NCI-H460 (cell line): ENCODE measurements around the genes TMEM185A, PNMA5, ZFP92, HAUS7 and SLC6A8.

DNA sequence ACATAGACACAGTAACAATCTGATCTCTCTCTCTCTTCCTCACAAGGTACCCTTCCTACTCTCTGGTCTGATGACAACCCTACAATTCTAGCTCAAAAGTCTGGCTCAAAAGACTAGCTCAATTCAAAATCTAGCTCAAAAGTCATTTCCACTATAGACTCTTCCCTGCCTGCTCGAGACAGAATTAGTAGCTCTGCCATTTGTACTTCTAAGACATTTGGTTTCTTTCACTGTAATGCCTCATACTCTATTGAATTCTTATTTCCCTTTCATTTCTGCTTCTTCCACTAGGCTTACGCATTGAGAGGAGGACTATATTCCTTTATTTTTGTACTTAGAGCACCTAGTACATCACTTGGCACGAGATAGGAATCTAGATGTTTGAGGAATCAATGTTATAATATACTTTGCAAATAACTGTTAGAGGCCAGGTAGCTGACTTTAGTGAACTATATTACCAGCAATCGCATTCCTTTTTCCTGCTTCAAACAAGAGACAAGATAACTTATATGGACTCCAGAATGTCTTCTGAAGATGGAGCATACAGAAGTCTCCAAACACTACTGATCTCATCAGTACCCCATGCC lies 4.0 kb downstream of the TMEM185A start:
RAMPAGE:
- cytosol, long total RNA = no peak
- long total RNA = no peak
- nucleus, long total RNA = no peak

DNA sequence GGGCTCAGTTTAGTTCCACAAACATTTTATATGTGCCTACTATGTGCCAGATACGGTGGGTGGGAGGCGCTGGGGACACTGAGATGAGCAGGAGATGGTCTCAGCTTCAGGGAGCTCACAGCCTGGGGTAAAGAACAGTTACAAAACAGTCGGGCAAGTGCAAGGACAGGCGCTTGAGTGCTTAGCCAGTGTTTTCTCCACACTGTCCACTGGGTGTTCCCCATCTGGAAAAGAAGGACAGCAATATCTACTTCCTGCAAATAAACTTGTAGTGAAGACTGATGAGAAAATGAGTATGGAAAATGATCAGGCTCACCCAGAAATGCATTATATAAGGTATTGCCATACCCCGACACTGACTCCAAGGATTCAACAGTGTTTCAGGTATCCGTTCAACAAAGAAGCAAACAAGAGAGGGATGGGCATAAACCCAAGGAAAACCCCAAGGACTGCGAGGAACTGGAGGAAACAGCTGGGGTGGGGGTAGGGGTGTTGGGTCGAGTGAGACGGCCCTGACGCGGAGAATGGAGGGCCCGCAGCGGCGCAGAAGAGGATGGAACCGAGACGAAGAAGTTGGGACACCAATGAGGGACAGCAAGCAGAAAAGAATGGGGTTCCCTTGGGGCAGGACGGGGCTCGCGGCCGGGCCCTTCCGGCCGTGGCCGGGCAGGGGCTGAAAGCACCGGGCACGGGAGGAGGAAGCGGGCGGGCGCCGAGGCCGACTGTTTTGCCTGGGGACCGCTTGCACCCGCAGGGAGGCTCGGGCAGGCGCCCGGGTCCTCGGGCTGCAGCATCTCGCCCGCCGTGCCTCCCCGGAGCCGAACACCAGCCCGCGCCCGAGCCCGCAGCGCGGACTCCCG lies 703 bp downstream of the TMEM185A start:
RAMPAGE:
- cytosol, long total RNA = no peak
- long total RNA = no peak
- nucleus, long total RNA = no peak

DNA sequence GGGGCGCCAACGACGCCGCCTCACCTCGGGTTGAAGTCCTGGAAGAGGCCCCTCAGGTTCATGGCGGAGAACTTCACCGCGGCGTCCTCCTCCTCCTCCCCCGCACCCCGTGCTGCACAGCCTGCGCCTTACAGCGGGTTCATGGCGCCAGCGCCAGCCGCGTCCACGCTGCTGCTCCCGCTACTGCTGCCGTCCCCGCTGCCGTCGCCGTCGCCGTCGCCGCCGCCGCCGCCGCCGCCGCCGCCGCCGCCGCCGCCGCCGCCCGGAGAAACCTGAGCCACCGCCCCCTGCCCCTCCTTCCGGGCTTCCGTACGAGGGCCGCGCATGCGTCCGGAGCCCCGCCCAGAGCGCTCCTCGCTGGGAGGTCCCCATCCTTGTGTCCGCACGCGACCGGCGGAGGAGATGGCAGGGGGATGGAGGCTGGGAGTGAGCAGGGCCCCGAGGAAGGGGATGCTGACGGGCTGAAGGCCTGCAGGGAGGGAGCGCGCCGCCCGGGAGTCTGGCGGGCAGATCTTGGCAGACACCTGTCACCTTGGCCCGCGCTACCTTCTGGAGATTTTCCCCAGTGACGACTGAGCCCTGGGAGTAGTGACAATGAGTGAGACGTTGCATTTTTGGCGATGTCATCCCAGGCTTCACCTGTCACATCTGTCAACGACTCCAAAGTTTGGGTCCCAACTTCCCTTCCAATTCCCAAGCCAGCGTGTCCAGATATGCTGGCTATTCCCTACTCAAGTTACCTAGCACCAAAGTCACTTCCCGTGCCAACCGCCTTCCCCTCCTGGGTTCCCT lies at the start of gene TMEM185A:
TSS of gene TMEM185A (minus strand) at position 274 of the 792 bp plus-strand sequence.
RAMPAGE:
- cytosol, long total RNA = no peak
- long total RNA = no peak
- nucleus, long total RNA = no peak

DNA sequence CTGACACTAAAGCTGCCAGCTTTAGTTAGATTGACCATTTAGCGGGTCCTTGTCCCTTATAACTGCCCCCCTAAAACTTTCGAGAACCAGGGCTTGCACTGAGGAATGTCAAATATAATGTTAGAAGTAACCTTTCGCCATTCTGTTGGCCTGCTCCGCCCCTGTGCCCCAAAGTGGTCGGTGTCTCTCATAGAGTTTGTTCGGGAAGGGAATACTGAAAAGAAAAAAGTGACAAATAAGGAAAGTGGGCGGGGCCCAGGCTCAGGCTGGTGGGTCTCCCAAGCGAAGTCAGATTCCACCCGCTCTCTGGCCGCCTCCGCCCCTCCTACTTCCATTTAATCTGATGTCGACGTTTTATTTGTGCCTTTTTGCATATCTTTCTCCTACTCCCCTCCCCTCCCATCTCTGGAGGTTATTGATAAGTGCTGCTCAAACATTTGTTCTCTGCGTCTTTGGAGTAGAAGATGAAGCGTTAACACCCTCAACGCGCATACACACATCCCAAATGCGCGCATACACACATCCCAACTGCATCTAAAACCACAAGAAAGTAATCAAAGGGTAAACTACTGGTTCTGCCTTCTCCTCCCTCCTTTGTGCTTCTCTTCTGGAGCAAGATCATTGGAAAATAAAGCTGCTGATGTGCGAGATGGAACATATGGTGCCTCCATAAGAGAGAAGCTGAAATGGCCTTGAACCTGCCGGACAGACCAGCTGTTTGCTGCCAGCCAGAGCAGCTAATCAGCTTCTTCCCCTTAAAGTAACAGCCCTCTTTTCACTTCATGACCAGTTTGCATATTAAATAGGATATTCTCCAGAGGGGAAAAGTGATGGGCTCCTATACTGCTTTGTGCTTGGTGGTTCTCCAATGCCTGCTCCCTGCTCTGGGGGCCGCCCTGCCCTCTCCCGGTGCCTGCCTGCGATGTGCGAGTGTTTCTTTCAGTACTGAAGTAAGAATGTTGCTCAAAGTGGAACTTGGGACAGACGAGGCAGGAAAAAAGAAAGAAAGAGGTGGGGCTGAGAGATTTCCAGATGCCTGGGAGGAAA lies 3.1 kb downstream of the MAMLD1 start:
RAMPAGE:
- cytosol, long total RNA = no peak
- long total RNA = no peak
- nucleus, long total RNA = no peak

DNA sequence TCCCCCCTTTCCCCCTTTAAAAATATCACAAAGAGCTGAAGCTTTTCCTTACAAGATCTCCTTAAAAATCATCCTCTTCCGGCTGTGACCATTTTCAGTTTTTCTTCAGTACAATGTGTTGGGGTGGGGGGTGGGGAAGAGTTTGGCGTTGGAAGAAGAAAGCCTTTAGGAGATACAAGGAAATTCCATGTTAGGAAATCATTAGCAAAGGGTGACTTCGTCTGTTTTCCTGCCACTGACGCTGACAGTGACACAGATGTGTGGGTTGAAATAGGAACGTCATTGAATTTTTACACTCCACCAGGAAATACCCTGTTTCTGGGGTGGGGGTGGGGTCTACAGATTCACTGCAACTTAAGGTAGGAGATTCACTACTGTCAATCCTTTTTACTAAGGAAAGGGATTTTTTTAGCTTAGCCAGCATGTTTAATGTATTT lies 3.8 kb downstream of the MAMLD1 start:
RAMPAGE:
- cytosol, long total RNA = no peak
- long total RNA = no peak
- nucleus, long total RNA = no peak

DNA sequence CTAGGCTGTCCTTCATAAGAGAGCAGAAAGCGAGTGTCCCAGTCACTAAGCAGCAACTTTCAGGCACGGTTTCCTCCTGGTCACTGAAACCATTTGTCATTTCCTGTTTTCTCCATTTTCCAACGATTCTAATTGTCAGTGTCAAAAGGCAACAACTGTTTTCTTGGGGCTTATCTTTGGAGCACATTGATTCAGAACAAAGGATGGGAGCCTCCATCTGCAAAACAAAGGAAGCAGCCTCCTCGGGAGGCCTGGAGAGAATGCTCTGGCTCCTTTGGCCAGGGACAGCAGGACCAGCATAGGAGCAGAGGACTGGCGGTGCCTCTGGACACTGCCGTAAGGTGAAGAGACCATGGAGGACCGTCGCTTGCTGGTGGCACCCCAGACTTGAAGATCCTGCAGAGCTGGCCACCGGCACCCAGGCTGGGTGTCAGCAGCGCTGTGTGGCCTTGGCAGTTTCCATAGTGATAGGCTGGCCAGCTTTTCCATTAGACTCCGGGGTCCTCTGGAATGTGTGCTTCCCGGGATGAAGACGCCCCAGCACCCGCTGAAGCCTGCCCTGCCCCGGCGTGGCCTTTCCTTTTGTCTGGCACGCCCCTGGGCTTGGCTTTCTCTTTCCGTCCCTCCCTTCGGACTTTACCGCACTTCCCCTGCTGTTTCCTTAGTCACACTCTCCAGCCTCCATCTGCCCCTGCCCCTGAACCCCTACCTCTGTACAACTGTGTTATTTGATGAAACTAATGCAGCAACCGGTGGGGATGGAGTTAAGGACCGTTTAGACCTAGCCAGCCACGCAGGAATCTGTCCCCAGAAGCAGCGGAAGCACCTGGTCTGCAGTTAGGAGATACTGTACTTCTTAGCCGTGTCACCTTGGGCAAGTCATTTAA lies 61.0 kb upstream of the MTM1 start:
RAMPAGE:
- cytosol, long total RNA = no peak
- long total RNA = no peak
- nucleus, long total RNA = no peak

DNA sequence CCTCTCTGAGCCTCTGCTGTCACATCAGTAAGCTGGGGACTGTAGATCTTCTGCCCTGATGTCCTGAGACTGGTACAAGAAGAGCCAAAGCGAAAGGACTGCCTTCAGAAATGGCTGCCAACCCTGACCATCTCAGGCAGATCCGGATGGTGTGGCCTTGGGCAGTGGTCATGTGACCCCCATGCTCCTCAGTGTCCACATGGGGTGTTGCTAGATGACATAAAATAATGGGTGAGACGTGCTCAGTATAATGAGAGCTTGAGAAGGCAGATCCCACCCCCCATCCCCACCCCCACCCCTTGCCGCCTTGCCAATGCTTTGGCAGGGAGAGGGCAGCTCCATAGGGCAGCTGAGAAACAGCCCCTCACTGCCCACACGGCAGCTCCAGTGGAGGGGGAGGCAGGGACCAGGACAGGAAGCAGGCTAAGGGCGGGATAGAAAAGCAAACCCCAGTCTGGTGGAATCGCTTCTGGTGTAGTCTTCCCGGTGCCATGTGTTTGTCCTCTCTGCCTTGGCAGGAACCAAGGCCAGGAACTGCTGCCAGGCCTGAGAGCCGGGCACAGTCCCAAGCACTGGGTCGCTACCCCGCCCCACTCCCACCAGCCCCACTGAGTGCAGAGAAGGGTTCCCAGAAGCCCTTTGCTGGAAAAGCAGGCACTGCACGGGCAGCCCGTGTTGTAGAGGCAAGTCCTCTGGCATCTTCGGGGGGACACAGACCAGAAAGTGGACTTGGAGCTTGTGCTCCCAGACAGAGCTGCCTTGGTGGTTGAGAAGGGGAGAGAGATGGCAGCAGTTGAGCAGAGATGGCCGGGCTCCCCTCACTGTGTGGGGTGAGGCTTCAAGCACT lies 60.1 kb upstream of the MTM1 start:
RAMPAGE:
- cytosol, long total RNA = no peak
- long total RNA = no peak
- nucleus, long total RNA = no peak

GRCh38 chrX:150735866-150736958 lies 43.0 kb downstream of the MTMR1 start:
RAMPAGE:
- cytosol, long total RNA = no peak
- long total RNA = no peak
- nucleus, long total RNA = no peak

GRCh38 chrX:150902066-150902360 lies 3.5 kb upstream of the CD99L2 start:
RAMPAGE:
- cytosol, long total RNA = no peak
- long total RNA = no peak
- nucleus, long total RNA = no peak

DNA sequence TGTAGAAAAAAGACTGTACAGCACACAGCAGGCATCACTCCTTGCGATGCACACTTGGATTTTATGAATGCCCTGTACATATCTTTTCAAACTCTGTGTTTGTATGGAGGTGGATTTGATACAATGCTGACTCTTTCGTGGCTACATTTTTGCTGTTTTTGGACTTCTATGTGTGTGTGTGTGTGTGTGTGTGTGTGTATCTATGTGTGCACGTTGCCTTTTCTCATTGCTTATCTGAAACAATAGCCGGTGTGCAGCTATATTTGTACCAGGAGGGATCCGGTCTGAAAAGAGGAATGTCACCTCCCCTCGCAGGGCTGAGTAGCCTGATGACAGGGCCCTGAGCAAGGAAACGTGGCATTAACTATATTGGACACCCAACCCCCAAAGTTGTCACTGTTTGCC lies 8.0 kb downstream of the PRRG3 start:
RAMPAGE:
- cytosol, long total RNA = no peak
- long total RNA = no peak
- nucleus, long total RNA = no peak

GRCh38 chrX:151981283-151981570 lies 6.8 kb upstream of the GABRE start:
RAMPAGE:
- cytosol, long total RNA = no peak
- long total RNA = no peak
- nucleus, long total RNA = no peak

GRCh38 chrX:152026191-152026578 lies 51.7 kb upstream of the GABRE start:
RAMPAGE:
- cytosol, long total RNA = no peak
- long total RNA = no peak
- nucleus, long total RNA = no peak

DNA sequence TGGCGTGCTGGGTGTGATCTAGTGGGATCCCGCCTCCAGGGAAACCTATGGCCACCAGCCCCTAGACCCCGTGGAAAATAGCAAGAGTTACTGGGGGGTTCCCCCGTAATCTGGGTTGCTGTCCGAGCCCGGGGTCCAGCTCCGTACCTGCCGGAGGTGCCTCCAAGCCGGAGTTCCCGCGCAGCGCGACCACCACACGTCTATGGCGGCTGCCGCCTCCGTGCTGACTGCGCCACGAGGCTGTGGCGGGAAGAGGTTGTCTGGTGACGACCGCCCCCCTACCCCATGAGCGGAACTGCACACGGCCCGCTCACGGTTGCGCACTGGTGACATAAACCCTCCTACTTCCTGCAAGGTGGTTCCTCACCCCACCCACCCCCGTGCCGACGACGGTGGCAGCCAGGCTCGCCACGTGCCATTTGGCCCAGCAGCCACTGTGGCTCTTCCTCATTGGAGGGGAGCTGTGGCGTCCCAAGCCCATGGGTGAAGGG lies at the start of gene PNMA5:
TSS of gene PNMA5 (minus strand) at position 231 of the 491 bp plus-strand sequence.
RAMPAGE:
- cytosol, long total RNA = no peak
- long total RNA = no peak
- nucleus, long total RNA = no peak

DNA sequence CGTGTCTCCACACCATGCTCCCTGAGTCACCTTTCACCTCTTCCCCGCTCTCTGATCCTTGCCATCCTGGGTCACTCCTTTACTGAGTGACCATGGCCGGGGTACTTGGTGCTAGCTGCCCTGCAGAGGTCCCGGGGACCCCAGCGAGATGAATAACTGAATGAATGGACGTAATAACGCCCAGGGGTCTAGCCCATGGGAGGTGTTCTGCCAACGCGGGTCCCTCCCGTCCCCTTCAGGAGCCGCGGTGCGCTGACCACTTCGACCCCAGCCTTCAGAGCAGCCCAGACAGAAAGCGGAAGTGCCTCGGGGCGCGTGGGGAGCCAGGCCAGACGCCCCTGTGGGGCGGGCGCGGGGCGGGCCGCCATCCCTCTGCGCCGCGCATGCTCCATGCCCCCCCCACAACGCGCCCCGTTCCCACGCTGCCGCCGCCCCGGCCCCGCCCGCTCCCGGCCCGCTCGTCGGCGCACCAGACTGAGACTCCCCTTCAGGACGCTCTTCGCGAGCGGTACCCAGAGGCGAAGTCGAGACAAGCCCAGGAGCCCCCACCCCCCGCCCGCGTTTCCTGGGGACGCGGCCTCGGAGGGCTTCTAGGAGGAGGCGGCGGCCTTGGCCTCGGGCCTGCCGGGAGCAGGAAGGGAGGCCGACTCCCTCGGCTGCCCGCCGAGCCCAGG lies at the start of gene ZFP92:
TSS of gene ZFP92 (plus strand) at position 442 of the 674 bp plus-strand sequence.
RAMPAGE:
- cytosol, long total RNA = no peak
- long total RNA = no peak
- nucleus, long total RNA = no peak

GRCh38 chrX:153412048-153412688 lies 896 bp downstream of the ZFP92 start:
RAMPAGE:
- cytosol, long total RNA = no peak
- long total RNA = no peak
- nucleus, long total RNA = no peak

DNA sequence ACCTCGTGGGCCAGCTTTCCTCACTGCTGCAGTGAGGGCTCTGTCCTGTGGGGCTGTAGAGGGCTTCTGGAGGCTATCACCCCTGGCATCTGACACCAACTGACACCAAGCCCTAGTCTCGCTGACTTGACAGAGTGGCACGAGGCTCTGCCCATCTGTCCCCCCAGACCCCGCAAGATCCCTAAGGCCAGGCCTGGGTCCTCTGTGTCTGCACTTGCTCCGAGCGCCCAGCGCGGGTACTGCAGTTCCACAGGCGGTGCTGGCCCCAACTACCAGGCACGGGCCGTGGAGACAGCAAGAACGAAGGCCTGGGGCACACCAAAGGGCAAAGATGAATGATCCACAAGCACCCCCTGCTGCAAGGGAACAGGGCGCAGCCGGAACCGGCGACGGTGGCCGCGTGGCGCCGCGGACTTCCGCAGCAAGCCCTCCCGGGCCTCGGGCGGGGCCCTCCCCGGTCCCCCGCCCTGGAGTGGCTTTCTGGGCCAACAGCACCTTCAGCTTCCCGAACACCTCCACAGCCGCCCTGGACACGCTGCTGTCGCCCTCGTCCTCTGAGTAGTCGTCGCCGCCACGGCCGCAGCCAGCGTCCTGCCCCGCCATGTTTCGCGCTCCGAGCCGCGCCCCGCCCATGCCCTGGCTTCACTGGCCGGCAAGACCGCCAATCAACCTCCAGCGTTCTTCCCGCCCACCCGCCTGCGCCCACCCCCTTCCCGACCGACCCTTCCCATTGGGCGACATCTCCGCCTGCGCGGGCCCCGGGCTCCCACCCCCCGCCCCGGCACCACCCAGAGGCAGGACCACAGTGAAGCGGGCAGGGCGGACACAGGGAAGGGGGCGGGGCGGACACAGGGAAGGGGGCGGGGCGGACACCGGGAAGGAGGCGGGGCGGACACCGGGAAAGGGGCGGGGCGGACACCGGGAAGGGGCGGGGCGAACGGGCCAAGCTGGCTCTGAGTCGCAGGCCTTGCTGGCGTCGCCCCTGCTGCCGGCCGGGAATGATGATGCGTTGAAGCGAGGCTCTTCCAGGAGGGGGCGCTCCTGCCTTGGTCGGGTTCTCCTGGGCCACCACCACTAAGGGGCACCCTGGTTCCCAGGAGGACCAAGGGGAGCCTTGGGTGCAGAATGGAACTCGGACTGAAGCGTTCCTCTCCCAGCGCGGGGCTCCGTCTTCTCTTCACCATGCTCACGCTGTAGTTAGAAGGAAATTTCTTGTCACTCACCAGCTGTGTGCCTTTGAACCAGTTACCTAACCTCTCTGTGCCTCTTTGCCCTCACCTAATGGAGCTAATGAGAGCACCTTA lies at the start of gene HAUS7:
TSS of gene HAUS7 (minus strand) at position 622 of the 1,304 bp plus-strand sequence.
RAMPAGE:
- cytosol, long total RNA = start-site peak on the minus strand centred at position 614 of the sequence, 17 bp wide, 148 and 46 reads in 2 replicates
- long total RNA = no peak
- nucleus, long total RNA = no peak

GRCh38 chrX:153592912-153593380 lies 6.0 kb downstream of the CCNQ start:
RAMPAGE:
- cytosol, long total RNA = no peak
- long total RNA = no peak
- nucleus, long total RNA = no peak

GRCh38 chrX:153610322-153611092 lies 11.6 kb upstream of the CCNQ start:
RAMPAGE:
- cytosol, long total RNA = no peak
- long total RNA = no peak
- nucleus, long total RNA = no peak

RAMPAGE:
- cytosol, long total RNA = no peak
- long total RNA = no peak
- nucleus, long total RNA = no peak
Measured at GRCh38 chrX:153643536-153644118, 3.4 kb upstream of the DUSP9 start.

DNA sequence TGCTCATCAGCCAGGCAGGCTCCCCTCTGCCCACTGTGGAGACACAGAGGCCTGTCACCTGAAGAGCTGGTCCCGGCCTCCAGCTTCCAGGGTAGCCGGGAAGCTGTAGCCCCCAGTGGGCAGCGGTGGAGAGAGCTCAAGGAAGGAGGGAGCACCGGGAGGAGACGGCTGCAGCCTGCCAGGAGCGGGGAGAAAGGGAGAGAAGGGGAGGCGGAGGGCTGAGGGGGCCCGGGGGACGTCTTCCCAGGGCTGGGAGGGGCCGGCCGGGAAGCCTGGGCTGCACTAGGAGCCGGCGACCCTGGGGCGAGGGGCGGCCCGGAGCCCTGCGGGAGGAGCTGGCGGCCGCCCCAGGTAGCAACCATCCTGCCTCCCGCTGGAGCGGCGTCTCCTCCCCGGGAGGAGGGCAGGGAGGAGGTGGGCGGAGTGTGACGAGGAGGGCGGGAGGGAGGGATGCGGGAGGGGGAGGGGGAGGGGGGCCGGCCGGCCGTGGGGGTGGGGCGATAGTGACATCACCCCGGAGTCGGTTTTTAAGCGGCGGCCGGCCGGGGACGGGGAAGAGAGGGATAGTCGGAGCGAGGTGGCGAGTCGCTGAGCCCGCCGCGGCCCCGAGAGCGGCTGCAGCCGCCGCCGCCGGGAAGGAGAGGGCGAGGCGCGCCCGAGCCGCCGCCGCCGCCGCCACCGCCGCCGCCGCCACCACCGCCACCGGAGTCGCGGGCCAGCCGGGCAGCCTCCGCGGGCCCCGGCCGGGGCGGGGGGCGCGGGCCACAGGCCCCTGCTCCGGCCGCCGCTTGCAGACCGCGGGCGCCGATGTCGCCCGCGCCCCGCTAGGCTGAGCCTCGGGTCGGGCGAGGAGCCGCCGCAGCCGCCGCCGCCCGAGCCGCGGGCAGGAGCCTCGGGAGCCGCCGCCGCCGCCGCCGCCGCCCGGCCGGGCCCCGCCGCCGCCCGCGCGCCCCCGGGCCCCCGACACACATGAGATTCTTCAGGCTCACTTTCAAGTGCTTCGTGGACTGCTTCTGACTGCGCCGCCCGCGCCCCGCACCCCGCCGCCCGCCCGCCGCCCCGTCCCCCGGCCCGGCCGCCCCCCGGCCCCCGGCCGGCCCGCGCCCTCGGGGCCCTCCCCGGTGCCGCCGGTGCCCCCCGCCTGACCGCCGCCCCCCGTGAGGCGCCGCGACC lies at the start of gene SLC6A8:
TSS of gene SLC6A8 (plus strand) at position 554 of the 1,173 bp plus-strand sequence.
RAMPAGE:
- cytosol, long total RNA = no peak
- long total RNA = no peak
- nucleus, long total RNA = no peak